NT2/D1 (cell line): ENCODE measurements around a stretch of chr10.

- RRBS, 2 experiments, result no CpG with 5 or more reads among the region's 18 CpGs
These were observed 19.5 kb downstream of the GATA3 start for GRCh38 chr10:8073719-8074721.

- RRBS, 2 experiments, result 100% methylated on average over 1 of the region's 35 CpGs; no CpG with 5 or more reads in 1 of the 2 experiments
These were observed 20.7 kb downstream of the GATA3 start for GRCh38 chr10:8074722-8076137.

DNA sequence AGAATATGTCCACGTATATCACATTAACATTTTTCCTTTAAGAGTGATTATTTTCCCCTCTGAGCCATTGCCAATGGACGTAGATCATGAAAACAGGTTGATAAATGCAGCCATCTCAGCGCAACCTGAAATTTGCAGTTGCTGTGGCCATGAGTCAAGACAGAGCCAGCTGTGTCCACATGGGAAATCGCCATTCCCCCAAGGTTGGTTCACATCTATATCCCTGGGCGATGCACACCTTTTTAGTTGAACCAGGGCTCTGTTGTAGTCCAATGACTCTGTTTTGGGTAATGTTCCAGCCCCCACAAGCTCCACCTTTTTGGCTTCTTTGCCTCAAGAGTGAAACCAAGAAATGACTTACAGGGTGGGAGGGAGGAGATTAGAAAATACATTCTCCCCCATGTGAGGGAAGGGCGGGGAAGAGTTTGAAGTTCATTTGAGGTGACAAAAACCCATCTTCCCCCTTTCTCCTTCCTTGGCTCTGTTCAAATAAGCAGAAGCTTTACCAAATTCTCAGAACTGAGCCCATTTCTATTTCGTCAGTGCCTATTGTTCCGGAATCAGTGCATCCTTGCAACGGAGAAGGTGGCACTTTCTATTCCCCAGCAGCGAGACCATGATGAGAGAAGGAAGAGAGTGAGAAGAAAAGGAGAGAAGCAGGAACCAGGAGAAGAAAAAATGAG is 82.8 kb downstream of the GATA3 start:
- RRBS, 2 experiments, result no CpG with 5 or more reads among the region's 10 CpGs

DNA sequence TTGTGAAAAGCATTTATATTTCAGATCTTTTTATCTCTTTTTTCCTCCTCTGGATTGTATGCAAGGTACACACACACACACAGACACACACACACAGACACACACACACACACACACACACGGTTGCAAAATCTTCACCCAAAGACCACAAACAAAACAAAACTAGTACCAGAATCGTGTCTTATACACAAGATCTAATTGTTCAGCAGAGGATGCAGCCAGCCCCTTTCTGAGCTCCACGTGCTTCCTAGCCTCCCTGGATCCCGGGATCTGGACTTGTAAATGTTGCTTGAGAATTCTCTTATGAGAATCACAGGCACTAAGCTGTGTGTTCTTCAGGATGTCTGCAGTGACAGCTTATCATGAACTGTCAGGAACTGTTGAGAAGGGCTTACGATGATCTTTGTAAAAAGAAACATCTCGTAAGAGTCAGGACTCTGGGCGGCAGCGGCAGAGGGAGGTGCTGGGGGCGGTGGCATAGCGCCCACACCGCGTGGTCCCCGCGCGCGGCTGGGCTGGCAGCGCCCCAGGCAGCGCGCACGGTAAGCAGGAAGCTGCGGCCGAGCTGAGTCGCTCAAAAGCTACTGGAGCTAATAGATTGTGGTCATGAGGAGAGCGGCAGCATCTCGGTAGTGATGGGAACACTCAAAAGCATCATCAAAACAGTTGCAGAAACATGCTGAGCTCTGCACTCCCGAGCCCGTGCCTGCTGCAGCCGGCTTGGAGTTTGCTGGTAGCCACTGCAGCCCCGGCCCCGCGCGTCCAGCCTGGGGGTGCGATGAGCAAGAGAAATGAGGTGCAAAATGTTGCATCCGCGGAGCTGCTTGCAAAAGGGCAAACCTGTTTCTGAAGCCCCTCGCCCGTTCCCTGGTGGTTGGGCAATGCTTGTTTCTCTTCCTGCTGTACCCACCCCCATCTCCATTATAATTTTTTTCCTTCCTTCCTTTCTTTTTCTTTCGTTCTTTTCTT is 277.7 kb downstream of the GATA3 start:
- RRBS, 2 experiments, result no CpG with 5 or more reads among the region's 38 CpGs

- RRBS, 2 experiments, result no CpG with 5 or more reads among the region's 4 CpGs
These were observed 857.6 kb downstream of the GATA3 start for GRCh38 chr10:8912020-8912641.

DNA sequence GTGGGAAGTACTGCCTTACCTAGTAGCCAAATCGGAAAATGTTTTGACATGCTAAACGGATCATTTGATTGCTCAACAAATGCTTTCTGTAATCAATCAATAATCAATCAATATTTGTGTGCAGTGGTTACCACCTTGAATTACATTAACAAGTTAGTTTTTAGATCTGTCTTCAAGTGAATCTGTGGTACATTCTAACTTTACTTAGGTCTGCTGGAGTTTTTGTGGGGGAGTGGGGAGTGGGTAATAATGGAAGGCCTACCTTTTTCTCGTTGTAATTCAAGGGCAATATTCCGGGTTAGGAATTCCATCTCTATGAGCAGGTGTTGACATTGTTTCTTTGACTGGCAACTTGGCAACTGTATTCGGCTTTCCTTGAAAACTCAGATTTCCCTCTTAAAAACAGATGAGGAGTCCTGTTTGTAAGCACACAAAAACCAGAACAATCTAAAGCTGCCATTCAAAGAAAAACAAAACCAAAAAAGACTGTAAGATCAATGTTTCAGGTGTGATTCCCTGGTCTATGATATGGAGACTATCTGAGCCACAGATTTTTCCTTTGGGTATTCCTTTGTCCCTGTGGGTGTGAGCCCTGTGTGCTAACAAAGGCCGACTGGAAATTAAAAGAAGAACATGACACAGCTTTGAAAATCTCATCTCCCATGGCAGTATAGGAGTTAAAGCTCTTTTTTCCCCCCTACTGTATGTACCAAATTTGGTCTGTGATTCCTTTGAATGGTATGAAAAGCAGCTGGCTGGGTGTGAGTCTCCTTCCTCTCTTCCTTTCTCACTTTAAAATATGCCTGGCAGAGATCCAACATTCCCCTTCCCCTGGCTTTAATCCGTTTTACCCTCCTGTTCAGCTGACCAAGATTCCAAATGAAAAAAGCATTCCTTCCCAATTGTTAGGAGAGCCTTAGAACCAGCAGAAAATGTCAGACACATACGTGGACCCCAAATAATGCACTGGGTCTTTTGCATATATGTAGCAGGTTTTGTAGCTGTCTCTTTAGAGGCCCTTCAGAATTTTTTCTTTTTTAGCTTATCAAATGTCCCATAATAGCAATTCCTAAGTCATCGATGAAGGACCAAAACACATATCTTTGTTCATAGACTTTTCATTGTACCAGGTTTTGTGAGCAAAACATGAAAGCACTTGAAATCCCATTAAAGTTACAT is 225.2 kb upstream of the CELF2 start:
- RRBS, 2 experiments, result no CpG with 5 or more reads among the region's 9 CpGs

- RRBS, 2 experiments, result 6 to 82% methylated on average over 5 of the region's 29 CpGs
These were observed 106.5 kb upstream of the CELF2 start for GRCh38 chr10:10910708-10912101.

DNA sequence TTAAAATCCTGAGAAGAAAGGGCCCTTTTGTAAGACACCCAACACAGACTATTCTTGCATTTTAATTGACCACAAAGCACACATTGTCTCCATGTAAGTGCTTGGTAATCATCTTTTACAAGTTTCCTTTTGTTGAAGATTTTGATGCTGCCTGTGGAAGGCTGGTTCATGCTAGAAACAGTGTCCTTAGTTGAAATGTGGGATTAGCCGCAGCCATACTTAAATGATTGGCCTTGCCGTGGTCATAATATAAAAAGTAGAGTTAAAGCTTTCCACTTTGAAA is 32.3 kb upstream of the CELF2 start:
- RRBS, 2 experiments, result no CpG with 5 or more reads among the region's 2 CpGs

- RRBS, 2 experiments, result no CpG with 5 or more reads among the region's 20 CpGs
These were observed 8.1 kb upstream of the CELF2 start for GRCh38 chr10:11009294-11010180.

- RRBS, 2 experiments, result no CpG with 5 or more reads among the region's 7 CpGs
These were observed 31.2 kb downstream of the CELF2 start for GRCh38 chr10:11048615-11049441.

DNA sequence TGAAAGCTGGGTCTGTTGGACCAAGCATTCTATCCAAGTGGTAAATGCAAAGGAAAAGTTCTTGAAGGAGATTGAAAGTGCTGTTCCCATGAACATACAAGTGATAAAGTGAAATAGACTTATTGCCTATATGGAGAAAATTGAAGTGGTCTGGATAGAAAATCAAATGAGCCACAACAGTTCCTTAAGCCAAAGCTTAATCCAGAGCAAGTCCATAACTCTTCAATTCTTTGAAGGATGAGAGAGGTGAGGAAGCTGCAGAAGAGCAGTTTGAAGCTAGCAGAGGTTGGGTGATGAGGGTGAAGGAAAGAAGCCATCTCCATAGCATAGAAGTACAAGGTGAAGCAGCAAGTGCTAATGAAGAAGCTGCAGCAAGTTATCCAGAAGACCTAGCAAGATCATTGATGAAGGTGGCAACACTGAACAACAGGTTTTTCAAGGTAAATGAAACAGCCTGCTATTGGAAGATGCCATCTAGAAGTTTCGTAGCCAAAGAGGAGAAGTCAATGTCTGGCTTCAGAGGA is 43.5 kb downstream of the CELF2 start:
- RRBS, 2 experiments, result no CpG with 5 or more reads among the region's 1 CpG

GRCh38 chr10:11062192-11062843 is 44.6 kb downstream of the CELF2 start:
- RRBS, 2 experiments, result no CpG with 5 or more reads among the region's 7 CpGs

- RRBS, 2 experiments, result no CpG with 5 or more reads among the region's 11 CpGs
These were observed 158.9 kb downstream of the CELF2 start for GRCh38 chr10:11176350-11177159.

DNA sequence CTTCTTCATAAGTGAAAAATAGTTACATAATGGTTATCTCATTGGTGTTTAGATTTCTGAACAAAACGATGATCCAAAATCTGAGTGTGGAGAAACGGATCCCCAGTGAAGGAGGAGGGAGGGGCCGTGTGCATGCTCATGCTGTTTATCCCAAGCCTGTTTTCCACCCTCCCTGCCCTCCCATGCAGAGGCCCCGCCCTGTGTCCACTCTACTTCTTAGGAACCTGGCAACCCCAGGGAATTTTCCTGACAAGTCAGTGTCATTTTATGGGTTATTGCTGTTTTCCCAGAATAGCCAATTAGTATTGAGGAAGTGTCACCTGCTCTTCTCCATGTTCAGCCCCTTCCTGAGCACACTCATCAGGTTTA is 174.0 kb downstream of the CELF2 start:
- RRBS, 2 experiments, result no CpG with 5 or more reads among the region's 4 CpGs

DNA sequence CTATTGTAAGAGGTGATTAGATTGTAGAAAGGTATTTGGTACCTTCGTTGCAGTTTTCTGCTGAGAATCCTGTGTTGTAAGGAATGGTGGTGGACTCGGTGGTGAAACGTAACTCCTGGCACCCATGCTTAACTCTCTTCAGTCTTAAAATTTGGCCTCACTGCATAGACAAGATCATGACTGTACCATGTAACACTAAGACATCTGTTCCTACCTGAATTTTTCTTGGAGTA is 184.1 kb downstream of the CELF2 start:
- RRBS, 2 experiments, result no CpG with 5 or more reads among the region's 3 CpGs

DNA sequence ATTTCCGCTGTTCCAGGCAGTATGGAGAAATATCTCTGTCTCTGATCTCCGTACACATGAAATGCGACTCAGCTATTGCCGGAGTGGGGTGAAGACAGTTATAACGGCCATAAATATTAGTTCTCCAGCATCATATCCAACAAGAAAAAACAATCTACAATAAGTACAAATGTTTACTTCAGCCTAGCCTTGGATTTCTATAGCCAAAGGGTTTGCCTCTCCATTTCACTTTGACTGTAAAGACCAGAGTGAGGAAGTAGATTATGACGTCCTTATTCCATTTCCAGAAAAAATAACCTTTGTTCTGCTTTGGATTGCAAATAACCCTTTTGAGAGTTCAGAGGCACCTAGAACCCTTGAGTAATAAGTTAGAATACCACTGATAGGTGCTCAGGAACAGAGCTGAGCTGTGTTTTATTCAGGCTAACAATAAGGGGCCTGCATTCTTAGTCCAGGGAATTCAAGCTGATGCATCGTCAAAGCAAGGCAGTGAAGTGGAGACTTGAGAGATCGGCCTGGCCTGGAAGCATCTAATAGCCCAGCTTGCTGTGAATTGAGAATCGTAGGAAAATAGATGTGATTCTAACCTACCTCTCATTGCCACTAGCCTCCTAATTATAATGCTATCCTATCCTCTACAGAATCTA is 188.2 kb downstream of the CELF2 start:
- RRBS, 2 experiments, result no CpG with 5 or more reads among the region's 9 CpGs

- RRBS, 2 experiments, result no CpG with 5 or more reads among the region's 8 CpGs
These were observed 208.2 kb downstream of the CELF2 start for GRCh38 chr10:11225771-11226436.

GRCh38 chr10:11232981-11233459 is 215.3 kb downstream of the CELF2 start:
- RRBS, 2 experiments, result no CpG with 5 or more reads among the region's 8 CpGs

DNA sequence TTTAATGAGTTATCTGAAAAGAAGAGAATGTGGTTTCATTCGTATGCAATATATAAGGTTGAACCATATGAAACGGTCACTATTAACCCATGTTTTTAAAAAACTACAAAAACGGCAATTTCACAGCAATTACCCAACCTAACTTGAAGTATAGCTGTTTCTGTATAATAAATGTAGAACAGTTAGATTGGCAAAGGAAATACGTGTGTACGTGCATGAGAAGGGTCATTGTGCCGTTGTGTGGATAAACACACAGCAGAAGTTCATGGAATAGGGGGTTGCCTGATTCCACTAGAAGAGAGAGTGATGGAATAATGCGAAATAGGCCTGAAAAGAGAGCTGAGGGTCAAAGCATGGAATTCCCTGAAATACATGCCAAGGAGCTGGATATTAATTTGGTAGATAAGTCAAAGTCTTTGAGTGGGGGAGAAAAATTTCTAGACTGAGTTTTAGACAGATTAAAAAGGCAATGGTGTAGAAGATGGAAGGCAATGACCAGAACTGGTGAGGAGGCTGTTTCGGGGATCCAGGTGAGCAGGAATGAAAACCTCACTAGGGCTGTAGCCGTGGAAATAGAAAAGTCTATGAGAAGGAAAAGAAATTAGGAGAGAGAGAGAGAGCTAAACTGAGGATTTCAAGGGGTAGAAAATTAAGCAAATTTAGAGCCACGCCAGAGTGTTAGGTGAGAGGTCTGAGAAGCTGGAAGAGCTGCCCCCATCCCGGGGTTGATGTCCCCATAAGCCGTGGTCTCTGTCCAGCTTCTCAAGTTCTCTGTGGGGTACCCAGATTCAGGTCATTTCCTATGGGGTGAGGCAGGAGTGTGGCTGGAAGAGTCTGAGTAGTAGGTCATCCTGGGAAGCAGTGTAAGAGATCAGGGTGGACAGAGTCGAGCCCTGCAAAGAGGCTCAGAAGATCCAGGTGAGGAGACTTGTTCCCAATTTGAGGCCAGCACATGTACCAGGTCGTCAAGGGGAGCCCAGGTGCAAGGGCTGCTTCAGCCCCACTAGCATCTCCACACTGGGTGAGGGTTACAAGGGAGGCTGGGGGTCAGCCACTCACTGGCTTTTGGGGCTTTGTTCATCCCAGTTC is 219.3 kb downstream of the CELF2 start:
- RRBS, 2 experiments, result no CpG with 5 or more reads among the region's 14 CpGs

- RRBS, 2 experiments, result no CpG with 5 or more reads among the region's 19 CpGs
These were observed 224.8 kb downstream of the CELF2 start for GRCh38 chr10:11242309-11243050.